Glomerular endothelial cell (primary cell): Measurements from ENCODE around the genes NAA50 and ZDHHC23.

- RAMPAGE, long total RNA = no peak
Observed at GRCh38 chr3:113498546-113499743, 16.0 kb downstream of the SPICE1 start.

- RAMPAGE, long total RNA = no peak
Observed at GRCh38 chr3:113660159-113661654, 35.7 kb downstream of the USF3 start.

- RAMPAGE, long total RNA = no peak
Observed at GRCh38 chr3:113691349-113692208, 4.9 kb downstream of the USF3 start.

DNA sequence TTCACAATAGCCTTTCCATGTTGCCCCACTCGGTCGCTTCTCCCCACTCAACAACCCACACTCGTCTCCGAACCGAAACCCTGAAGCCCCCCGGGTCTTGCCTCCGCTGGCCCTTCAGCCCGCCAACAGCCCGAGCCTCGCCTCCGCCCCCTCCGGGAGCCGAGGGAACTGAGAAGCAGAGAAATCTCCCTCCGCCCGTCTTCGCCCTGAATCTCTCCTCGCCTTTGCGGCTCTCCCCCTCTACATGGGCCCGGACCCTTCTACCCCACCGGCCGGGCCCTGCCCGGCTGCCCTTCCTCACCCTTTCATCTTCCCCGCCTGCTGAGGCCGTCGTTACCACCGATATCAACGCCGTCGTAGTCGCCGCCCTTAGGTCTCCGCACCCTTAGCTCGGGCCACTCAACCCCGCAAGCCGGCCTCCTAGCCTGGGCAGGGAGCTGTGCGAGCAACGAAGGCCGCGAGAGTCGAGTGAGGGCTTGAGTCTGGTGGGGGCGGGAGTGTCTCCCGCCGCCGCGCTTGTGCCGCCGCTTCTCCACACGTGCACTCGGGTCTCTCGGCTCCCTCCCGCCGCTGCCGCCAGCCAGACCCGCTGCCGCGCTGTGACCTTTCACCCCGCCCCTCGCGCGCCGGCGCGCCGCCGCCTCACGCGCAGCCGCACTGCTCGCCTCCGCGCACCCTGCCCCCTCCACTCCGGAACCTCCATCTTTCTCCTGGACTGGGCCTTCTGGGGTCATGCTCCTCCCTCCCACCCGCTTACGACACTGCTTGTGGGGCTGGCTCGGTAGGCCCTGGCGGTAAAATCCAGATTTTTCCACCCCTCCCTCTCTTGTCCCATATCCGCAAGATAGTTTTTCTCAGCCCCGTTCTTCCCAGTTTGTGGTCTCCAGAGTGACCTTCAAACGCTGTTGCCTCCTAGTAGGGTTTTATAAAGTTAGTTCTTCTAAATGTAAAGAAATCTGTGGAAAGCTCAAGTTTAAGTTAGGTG, at the start of gene NAA50:
Gene NAA50 (minus strand): TSS at position 609 of the 985 bp plus-strand sequence.
- RAMPAGE, long total RNA = start-site peak on the minus strand centred at position 571 of the sequence, 63 bp wide, 489 and 777 reads in 2 replicates

GRCh38 chr3:113947311-113947595, 560 bp upstream of the ZDHHC23 start:
- RAMPAGE, long total RNA = no peak

- RAMPAGE, long total RNA = no peak
Observed at GRCh38 chr3:113947596-113948352, at the start of gene ZDHHC23. Gene ZDHHC23 (plus strand): TSS chr3:113948013.

DNA sequence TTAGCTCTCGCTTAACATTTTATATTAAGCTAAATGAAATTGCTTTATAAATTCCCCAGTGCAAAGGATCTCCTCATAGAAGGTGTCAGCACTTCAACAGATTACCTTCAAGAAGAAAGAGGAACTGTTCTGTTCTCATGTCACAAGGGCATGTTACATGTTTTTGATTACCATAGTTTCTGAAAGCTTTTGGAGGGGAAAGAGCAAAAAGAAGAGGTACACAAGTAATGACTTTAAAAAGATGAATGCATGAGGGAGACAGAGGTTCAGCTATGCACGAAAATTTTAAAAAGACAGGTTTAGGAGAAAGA, 45.2 kb downstream of the CCDC191 start:
- RAMPAGE, long total RNA = no peak

GRCh38 chr3:114059914-114060385, 3.4 kb downstream of the QTRT2 start:
- RAMPAGE, long total RNA = no peak

GRCh38 chr3:114152417-114153201, 26.2 kb downstream of the DRD3 start:
- RAMPAGE, long total RNA = no peak

GRCh38 chr3:114213191-114213795, 24.1 kb downstream of the ZNF80 start:
- RAMPAGE, long total RNA = no peak

- RAMPAGE, long total RNA = no peak
Observed at GRCh38 chr3:114219691-114220159, 17.7 kb downstream of the ZNF80 start.

DNA sequence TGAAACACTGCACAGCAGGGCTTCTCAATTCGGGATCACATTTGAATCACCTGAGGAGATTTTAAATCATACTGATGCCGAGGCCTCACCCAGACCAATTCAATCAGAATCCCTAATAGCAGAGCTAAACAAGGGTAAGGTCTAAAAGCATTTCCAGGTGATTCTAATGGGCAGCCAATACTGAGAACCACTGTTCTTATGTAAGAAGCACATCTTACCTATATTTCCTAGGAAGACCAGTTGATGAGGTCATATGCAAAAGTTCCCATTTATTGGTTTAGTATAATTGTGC, 2.1 kb downstream of the TIGIT start:
- RAMPAGE, long total RNA = no peak

DNA sequence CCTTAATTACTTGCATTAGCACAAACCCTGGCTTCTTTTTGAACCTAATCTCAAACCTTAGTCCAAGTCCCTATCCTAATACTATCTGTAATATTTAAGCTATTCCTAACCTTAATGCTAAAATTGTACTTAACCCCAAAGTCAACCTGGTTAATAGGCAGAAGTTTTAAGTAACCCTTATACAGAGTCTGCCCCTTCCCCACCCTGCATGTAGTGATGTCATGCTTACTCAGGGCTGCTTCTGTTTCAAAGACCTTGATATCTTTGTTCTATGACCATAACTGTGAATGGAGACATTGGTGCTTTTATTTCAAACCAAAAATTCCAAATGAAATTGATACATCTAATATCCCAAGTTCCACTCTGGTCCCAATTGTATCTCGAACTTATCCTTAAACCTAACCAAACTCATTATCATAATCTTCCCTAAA, 4.1 kb downstream of the TIGIT start:
- RAMPAGE, long total RNA = no peak

DNA sequence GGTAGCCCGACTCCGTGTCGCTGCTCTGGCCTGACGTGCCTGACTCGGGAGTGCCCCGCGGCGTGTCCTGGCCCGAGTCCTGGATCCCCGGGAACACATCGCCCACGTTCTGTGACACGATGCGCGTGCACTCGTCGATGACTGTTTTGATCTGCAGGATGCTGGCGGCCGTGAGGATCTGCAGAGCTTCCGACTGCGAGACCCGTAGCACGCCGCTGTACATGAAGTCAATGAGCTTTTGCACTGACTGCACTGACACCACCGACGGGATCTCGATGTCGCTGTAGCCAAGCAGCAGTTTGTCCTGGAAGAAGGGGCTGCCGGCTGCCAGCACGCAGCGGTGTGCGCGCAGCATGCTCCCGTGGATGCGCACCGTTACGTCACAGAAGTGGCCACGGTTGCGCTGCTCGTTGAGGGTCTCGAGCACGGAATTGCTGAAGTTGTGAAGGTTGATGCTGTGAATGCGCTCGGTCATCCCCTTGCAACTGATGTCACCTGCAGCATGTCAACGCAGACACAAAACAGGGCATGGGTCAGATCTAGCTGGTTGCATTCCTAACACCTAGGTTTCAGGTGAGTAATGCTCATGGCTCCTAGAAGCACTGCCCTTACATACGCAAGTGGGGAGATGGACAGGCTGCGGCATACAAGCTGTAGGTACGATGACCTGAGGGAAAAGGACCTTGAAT, 57.7 kb downstream of the TIGIT start:
- RAMPAGE, long total RNA = no peak

- RAMPAGE, long total RNA = no peak
Observed at GRCh38 chr3:114427433-114427867, 133.6 kb downstream of the TIGIT start.

DNA sequence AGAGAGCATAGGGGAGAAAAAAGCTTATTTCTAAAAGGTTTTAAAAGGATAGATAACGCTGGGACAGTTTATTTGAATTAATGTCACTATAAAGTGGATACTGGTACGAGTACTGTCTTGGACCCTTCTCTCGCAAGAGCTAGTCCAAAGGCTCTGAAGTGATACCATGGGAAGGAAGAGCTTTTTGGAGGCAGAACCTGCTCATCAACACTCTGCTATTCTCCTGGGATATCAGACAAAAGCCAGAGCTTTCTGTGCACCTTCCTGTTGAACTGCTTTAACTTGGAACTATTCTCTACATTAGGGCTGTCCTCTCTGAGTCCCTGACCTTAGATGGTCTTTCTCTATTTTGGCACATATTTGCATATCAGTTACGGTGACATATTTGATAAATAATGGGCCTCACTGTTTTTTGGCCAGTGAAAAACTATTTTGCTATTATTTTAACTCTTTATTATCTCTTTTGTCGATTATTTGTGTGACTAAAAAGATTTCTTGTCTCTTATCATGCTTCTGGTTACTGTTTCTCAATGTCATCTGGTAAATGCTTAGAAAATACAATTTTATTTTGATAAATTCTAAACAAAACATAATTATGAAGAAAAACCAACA, 146.9 kb downstream of the TIGIT start:
- RAMPAGE, long total RNA = no peak

GRCh38 chr3:114759405-114759686, 387.7 kb downstream of the ZBTB20 start:
- RAMPAGE, long total RNA = no peak

GRCh38 chr3:114900517-114901299, 246.4 kb downstream of the ZBTB20 start:
- RAMPAGE, long total RNA = no peak

GRCh38 chr3:115092342-115092966, 54.6 kb downstream of the ZBTB20 start:
- RAMPAGE, long total RNA = no peak

DNA sequence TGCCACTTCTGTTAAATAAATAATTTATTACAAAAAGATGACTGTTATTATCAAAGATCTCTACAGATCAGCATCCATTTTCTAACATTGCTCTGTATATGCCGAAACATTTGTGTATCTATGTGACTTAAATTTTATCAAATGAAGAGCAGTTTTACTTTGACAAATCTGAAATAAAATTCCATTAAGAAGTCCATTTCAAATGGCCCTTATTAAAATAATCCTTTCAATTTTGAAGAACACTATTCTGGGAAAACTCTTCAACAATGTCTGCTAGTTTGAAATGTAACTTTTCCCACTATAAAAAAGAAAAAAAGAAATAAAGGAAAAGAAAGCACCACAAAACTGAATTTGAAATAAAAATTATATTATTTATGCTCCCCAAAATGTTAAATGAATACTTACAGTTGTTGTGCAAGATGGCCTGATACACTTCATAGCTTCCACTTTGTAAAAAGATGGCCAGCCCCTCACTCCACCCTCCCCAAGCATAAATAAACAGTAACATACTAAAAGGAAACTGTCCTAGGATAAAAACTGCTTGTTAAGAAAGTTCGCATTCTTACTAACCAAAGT, 48.1 kb downstream of the ZBTB20 start:
- RAMPAGE, long total RNA = no peak